Measurements from ENCODE around the genes MYO1F, OR7G1, OR7G3, ZNF559 and FBXL12.

- RRBS = no CpG with 5 or more reads among the region's 19 CpGs
Observed at GRCh38 chr19:8486631-8487311, 15.7 kb downstream of the PRAM1 start.

- RRBS = 35% methylated on average over 7 of the region's 48 CpGs
Observed at GRCh38 chr19:8511723-8512561, 2.0 kb downstream of the ZNF414 start.

DNA sequence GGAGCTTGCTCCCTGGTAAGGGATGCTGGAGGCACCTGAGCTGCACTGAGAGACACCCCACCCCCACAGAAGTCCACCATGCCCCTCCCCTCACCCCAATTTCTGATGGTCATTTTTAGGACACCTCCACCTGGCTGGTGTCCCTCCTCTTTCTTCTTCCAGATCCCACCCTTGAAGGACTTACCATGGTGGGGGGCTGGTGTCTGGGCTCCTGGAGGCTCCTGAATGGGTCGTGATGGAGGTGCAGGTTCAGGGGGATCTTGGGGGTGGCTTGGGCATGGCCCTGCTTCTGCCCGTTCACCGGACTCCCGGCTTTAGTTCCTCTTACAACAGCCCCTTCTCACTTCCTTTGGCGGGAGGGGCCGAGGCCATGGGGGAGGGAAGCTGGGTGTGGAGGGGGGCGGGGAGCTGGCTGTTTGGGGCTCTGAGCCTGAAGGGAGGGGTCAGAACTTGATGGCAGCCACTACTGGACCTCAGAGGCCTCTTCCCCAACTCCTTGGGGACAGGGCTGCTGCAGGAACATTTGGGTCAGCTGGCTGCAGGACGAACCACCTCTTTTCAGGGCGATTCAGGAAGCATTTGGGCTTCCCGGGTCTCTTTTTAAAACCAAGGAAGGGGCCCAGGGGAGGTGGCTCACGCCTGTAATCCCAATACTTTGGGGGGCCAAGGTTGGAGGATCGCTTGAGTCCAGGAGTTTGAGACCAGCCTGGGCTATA is at the start of gene MYO1F:
Gene MYO1F (minus strand): TSS at position 320 of the 716 bp plus-strand sequence.
- RRBS = no CpG with 5 or more reads among the region's 12 CpGs

- RRBS = 3% methylated on average over 16 of the region's 53 CpGs
Observed at GRCh38 chr19:8608762-8610104, 1.3 kb downstream of the ADAMTS10 start.

DNA sequence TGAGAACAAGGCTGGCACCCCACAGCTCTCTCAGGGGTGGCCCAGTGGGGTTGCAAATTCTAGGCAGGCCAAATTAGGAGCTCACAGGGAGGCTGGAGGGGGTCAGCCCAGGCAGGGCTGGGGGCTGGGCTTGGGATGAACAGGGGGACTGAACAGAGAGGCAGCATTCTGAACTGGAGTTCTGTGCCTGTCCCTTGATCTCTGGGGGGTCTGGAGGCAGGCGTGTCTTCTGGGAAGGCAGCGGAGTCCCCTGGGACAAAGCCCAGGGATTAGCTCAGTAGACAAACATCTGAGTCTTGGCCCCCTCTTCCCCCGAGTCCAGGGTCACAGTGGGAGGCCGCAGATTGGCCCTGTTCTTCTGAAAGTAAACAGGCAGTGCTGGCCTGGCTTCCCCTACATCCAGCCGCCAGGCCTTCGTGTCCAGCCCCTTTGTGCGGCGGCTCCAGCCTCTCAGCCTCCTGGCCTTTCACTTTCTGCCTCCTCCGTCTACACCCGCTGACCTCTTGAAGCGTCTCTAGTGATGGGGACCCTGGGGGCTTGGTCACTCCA is 912 bp downstream of the NFILZ start:
- RRBS = no CpG with 5 or more reads among the region's 11 CpGs

GRCh38 chr19:9115692-9116049 is at the start of gene OR7G1:
Gene OR7G1, minus strand, starts transcription at chr19:9115763.
- RRBS = no CpG with 5 or more reads among the region's 2 CpGs

- RRBS = no CpG with 5 or more reads among the region's 3 CpGs
Observed at GRCh38 chr19:9126801-9127264, at the start of gene OR7G3. Gene OR7G3, minus strand, starts transcription at chr19:9126950.

DNA sequence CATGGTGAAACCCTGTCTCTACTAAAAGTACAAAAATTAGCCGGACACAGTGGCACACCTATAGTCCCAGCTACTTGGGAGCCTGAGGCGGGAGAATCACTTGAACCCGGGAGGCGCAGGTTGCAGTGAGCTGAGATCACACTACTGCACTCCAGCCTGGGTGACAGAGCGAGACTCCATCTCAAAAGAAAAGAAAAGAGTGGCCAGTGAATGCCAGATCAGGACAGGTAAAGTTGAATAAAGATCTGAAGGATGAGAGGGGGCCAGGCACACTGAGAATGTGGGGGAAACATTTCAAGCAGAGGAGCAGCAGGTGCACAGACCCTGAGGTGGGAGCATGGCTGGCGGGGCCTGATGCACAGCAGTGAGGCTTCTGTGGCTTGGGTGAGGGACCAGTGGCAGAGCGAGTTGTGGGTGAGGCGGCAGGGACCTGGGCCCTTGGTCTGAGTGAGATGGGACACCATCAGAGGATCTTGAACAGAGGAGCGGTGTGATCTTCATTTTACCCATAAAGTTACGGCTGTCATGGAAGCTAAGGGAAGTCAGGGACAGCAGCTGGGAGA is 9.2 kb downstream of the ZNF317 start:
- RRBS = 96% methylated on average over 1 of the region's 10 CpGs

DNA sequence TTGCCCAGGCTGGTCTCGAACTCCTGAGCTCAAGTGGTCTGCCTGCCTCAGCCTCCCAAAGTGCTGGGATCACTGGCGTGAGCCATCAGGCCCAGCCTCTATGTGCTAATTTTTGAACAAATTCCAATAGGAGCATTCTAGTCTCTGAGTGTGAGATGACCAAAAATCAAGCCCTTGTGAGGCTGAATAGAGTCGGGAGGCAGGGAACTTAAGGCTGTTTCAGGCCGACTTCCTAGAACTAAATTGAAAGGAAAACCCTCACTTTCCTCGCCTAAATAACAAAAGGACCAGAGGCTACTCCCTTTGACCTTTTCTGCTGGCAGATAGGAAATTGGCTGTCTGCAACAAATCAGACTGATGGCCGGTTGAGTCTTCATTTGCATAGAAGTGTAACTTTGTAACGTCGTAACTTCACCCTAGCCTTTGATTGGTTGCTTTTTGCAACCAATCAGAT is 720 bp upstream of the ZNF559 start:
- RRBS = no CpG with 5 or more reads among the region's 8 CpGs

DNA sequence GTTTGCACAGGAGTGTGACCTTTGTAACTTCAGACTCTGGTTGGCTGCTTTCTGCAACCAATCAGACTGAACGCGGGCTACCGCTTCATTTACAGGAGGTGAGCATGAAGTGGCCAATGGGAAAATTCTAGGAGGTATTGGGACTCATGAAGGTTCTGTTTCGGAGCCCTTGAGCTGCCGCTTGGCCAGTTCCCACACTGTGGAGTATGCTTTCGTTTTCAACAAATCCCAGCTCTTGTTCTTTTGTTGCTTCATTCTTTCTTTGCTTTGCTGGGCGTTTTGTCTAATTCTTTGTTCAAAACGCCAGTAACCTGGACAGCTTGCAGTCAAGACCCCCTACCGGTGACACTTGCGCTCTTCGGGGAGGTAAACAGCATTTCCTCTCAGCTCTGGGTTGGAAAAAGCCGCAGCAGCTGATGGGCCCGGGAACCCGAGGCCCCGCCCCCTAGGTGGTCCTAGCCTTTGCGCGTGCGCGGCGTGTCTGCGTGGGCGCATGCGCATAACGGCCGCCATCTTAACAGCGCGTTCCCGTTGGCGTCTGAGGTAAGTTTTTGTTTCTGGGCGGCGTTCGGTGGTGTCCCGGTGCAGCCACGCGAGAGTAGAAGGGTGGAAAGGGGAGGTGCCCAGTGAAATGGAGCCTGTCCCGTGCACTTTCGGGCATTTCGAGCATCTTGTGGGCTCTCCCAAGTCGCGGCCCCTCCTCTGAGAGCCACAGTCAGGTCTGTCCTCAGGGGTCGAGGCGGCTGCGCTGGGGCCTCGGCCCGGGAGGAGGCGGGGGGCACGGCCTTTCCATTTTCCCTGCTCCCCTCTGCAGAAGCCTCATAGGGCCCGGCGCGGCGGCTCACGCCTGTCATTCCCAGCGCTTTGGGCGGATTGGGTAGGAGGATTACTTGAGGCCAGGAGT is at the start of gene ZNF559:
Gene ZNF559 (plus strand): TSS at position 494 of the 904 bp plus-strand sequence.
- RRBS = 1% methylated on average over 9 of the region's 54 CpGs

- RRBS = no CpG with 5 or more reads among the region's 5 CpGs
Observed at GRCh38 chr19:9430421-9430997, 4.9 kb downstream of the ZNF266 start.

- RRBS = no CpG with 5 or more reads among the region's 8 CpGs
Observed at GRCh38 chr19:9537745-9538152, 696 bp downstream of the ZNF426 start.

DNA sequence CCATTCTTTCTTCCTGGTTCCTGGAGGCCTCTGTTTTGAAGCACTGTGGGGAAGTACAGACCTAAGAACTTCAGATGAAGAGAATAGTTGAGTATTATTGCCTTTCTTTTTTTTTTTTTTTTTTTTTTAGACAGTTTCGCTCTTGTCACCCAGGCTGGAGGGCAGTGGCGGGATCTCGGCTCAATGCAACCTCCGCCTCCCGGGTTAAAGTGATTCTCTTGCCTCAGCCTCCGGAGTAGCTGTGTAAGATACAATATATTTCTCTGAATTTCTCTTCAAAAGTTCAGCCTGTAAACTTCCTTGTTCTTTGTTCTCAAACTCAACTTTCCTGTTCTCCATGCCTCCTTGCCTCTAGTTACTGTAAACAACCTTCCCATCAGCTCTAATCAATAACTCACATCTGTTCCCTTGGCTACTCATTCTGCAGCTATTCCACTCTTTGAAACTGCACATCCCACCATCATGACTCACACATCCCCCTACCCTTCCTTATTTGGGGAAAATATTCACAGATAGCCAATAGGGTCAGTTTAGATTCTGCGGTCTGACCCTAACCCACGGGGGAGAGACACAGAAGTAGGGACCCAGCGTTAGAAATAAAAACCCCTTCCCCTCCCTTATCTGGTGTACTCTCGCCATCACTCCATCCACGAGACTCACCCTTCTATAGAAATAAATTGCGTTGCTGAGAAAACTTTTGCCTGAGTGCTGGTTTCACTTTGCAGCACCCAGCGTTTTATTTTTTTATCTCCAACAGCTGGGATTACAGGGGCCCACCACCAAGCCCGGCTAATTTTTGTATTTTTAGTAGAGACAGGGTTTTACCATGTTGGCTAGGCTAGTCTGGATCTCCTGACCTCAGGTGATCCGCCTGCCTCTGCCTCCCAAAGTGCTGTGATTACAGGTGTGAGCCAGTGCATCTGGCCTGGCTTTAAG is 2.0 kb downstream of the ZNF562 start:
- RRBS = no CpG with 5 or more reads among the region's 15 CpGs

GRCh38 chr19:9708959-9709895 is 34.3 kb upstream of the ZNF562 start:
- RRBS = no CpG with 5 or more reads among the region's 7 CpGs

- RRBS = 2% methylated on average over 10 of the region's 74 CpGs
Observed at GRCh38 chr19:9785390-9786460, 17.2 kb upstream of the ZNF846 start.

- RRBS = 5% methylated on average over 12 of the region's 75 CpGs
Observed at GRCh38 chr19:9792621-9793522, 24.3 kb upstream of the ZNF846 start.

DNA sequence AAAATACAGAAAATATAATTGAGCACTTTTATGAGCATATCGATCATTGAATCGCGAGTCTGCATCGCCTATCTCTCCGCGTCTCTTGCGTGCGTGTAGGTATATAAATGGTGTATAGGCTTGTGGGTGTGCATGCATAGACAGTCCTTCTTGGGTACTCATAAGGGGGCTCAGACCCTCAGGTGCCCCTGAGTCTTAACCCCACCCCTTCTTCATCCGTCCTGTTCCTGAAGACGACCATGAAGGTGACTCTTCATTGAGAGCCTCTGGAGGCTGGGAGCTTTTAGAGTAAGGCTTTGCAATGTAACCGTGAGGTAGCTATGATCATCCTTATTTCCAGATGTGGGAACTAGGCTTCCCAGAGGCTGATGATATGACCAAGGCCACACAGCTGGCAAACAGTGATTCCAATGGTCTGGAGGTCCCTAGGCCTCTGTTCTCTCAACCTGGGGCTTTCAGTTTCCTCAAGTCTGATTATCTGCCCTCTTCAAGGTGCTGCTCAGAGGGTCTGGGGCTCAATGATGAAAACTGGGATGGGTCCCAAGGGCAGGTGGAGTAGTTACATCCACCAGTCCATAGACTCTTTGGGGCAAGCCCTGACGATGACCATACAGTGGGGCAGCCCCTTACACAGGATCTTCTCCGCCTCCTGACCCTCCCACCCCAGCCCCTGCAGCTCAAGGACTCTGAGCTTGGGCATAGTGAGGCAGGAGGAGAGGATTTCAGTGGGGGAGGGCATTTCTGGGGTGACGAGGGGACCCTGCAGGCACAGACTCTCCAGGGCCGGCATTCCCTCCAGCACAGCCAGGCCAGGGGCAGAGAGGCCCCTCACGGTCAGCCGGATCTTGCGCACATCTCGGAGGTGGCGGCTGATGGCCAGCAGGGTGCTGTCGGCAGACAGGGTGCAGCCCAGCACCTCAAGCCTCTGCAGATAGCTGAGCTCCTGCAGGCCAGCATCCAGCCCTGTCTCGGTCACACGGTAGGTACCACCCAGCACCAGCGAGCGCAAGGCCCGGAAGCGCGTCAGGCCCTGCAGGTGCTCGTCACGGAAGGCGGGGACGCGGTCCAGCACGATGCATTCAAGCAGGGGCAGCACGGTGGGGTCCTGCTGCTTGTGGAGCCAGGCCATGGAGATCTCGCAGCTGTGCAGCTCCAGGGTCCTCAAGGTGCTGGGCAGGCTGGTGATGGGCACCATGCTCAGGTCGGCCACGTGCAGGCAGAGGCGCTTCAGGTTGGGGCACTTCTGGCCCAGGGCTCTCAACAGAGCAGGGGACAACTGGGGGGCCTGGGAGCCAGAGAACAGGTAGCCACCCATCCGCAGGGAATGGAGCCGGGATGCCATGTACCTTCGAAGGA is 8.1 kb downstream of the FBXL12 start:
- RRBS = 98% methylated on average over 5 of the region's 42 CpGs

GRCh38 chr19:9818530-9819381 is at the start of gene FBXL12:
Gene FBXL12, minus strand, starts transcription at chr19:9819079.
- RRBS = under 1% methylated on average over 46 of the region's 83 CpGs

DNA sequence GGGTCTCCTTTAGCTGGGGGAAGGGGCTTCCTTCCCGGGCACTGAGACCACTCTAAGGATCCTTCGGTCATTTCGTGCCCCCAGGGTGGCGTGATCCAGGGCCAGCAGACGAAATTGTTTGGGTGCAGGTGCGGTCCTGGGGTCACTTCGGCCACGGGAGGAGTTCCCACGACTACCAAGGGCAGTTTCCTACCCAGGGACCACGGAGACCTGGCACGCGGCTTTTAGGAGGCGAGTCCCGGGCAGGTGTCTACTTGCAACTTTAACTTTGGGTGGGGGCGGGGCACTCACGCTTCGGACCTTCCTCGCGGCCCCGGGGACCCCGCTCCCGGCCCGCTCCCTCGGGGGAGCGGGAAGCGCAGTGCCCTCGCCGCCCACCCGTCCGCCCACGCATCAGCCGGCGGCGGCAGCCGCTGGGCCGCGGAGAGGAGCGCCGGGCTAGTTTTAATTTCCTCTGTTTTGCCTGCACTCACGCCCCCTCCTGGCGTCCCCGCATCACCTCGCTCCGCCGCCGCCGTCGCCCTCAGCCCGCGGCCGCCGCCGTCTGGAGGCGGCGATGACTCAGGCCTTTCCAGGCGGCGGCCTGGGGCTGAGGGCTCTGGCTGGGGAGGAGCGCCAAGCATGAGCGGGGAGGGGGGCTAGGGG is 21.8 kb downstream of the OLFM2 start:
- RRBS = 2% methylated on average over 24 of the region's 59 CpGs

DNA sequence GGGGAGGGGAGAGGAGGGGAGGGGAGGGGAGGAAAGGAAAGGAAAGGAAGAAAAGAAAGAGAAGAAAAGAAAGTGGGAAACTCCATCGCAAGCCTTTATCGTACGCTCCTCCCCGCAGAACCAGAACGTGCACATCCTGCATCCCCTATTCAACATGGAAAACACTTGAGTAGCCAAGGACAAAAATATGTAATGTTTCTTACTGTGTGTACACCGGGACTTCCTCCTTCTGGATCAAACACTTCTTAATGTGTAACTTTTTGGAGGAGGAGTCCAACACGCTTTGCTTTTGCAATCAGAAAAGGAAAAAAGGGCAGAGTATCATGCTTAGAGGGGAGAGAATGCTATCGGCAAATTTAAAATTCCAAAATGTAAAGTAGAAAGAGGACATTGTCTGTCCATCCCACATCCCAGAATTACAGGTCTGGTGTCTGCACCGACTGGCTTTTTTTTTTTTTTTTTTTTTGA is 7.8 kb upstream of the SHFL start:
- RRBS = no CpG with 5 or more reads among the region's 9 CpGs

Measured in brain (tissue), 1 donor.